HCT116 (cell line): Measurements from ENCODE around the gene EEA1.

- RRBS, result no CpG with 5 or more reads among the region's 4 CpGs
These were observed 241.2 kb upstream of the ATP2B1 start for GRCh38 chr12:89949662-89950350.

DNA sequence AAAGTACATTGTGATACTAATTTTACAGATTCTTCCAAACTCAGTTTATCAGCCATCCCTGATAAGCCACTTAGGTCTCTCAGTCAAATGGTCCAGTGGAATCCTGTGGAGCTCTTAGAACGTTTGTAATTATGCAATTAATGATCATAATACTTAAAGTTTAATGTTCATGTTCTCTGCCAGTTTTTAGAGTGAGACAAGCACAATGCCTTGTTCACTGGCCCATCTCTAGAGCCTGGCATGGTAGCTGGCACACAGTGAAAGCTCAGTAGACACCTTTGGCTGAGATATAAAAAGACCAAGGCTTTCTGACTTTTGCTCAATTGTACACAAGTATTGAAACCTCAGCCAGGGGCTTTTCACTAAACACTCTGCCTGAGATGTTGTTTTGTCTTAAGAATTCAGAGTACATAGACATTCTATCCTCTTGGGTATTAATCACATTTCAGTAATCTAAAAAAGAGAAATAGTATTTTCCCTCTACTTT lies 241.8 kb upstream of the ATP2B1 start:
- RRBS, result no CpG with 5 or more reads among the region's 1 CpG

DNA sequence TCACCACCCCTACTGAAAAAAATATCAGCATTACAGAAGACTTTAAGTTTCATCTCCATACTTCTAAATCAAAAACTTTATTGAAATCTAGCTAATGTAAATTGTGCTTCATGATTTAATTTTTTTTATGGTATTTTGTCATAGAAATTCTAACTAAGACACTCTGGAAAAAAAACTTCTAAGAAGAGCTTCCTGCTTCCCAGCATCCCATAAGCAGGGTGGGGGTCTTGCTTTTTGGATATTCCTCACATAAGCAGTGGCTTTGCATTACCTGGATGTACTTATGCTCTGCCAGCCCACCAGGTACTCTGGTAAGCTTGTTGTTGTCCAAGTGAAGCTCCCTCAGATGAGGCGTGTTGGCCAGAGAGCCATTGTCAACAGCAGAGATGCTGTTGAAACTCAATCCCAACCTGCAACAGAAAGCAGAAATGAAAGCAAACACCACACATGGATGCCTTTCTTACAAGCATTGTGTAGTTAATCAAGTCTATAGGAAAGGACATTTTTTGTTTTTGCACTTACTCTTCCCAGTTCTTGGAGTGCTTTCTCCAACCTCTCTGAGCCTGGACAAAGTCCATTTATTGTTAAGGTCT lies 31.1 kb downstream of the DCN start:
- RRBS, result no CpG with 5 or more reads among the region's 1 CpG

GRCh38 chr12:91224290-91224880 lies 41.8 kb upstream of the DCN start:
- RRBS, result no CpG with 5 or more reads among the region's 3 CpGs

GRCh38 chr12:91871669-91872360 lies 273.8 kb downstream of the BTG1 start:
- RRBS, result no CpG with 5 or more reads among the region's 3 CpGs

GRCh38 chr12:91926757-91927200 lies 218.9 kb downstream of the BTG1 start:
- RRBS, result no CpG with 5 or more reads among the region's 2 CpGs

- RRBS, result no CpG with 5 or more reads among the region's 1 CpG
These were observed 3.5 kb downstream of the BTG1 start for GRCh38 chr12:92142245-92142385.

DNA sequence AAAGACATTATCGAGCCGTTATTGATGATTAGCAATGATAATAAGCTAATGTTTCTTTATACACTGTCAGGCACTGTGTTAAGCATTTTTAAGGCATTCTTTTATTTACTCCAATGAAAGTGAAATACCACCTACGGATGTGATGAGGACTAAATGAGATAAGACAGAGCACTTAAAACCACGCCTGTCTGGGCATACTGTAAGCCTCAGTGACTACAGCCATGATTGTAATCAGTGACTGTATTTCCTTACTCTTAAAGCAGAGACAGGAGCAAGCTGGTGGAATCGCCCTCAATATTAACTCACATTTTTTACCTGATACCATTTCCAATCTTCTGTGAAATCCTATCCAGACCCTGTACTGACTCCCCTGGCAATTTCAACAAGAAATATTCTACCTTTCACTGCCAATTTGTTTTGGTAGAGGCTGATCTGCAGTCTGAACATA lies 195.3 kb upstream of the BTG1 start:
- RRBS, result no CpG with 5 or more reads among the region's 5 CpGs

DNA sequence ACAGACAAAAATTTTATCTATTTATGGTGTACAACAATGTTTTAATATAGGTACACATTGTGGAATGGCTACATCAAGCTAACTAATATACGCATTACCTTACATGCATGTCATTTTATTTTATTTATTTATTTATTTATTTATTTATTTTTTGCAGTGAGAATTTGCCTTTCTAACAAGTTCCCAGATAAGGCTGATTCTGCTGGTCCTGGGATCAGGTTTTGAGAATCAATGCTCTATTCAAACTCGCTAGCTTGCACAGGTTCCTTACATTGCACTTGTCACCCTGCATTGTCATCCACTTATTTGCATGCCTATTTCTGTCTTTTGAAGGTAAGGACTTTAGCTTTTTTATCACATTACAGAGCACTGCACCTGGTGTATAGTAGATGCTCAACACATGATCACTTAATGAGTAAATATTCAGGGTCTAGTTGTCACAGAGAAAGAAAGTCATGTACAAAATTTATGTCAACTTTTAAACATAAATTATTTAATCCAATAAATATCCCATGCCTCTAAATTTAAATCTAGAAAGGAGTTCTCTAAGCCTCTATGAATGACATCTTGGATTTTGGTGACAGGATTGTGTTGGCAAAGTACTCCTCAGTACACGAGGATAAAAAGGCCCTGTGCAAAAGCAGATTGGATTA lies 219.7 kb upstream of the BTG1 start:
- RRBS, result no CpG with 5 or more reads among the region's 3 CpGs

DNA sequence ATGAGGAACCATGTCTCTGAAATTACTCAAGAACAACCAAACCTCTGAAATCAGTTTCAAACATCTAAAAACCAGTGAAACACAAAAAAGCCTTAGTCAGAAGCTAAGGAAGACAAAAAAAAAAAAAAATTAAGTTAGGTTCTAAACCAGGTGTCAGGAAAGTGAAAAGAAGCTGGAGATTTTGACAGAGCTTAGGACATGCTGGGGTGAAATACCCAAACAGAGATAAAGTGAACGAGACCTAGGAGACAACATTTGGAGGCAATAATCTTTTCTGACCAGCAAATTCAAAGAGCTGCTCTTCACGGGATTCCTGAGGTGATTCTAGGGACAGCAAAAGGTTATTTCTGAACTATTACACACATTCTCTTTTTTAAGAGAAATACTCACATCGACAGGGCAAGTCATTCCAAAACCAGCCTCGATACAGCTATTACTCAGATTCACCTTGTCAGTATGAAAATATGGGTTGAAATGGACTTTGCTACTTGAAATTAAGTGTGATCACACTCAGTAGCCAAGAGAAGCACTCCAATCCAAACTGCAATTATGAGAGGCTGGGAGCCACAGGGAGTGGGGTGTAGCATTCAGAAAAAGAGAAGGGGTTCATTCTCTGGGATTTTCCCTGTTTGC lies 200.0 kb upstream of the PLEKHG7 start:
- RRBS, result no CpG with 5 or more reads among the region's 4 CpGs

DNA sequence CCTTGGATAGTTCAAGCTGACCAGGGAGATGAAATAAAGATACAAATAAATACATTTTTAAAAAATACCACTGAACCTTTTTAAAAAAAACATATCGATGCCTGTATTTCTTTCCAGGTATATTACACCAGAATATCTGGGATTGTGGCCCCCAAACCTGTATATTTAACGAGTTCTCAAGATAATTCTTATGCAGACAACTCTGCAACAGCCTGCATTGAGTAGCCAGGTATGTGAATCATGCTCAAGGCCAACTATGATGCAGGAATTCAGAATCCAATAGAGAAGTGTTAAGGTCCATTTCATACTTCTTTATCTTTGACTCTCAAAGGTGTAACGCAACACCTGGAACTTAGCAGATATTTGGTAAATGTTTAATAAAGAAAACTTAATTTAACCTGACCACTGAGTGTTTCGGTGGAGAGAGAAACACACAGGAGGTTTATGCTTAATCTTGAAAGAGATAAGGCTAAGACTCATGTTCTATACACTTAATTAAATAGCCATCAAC lies 156.6 kb upstream of the PLEKHG7 start:
- RRBS, result no CpG with 5 or more reads among the region's 4 CpGs

- RRBS, result no CpG with 5 or more reads among the region's 5 CpGs
These were observed 141.3 kb upstream of the PLEKHG7 start for GRCh38 chr12:92561371-92562027.

DNA sequence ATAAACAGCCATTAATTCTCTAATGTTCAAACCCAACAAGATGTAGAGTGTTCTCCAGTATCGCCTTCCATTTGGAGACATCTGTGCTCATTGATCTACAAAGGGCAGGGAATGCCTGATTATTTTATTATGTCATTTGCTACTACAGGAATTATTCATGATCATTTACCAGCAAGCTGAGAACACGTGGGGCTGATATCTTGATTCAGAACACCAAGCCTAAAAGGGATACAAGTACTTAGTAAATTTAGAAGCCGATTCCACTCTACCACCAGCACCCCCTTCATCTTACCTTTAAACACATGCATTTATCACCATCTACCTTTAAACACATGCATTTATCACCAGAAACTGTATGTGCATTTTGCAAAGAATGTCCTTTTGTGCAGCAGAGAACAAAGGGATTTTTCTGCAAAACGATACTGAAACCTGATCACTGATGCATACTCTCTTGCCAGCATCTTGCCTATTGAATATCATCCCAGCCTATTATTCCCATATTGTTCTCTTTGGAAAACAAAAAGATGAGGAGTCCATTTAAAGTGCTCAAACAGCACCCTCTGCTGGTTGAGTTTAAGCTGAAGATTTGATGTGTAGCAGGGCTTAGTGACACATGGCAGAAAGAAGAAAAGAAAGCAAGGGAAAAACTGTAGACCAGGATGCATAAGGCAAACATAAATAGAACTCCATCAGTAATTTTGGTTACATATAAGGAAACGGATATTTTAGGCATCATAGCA lies 132.6 kb upstream of the PLEKHG7 start:
- RRBS, result no CpG with 5 or more reads among the region's 5 CpGs

GRCh38 chr12:92778940-92779695 lies 76.3 kb downstream of the PLEKHG7 start:
- RRBS, result no CpG with 5 or more reads among the region's 4 CpGs

GRCh38 chr12:92928400-92929401 lies at the start of gene EEA1:
Gene EEA1, minus strand, starts transcription at chr12:92929295.
- RRBS, result 1% methylated on average over 64 of the region's 107 CpGs

DNA sequence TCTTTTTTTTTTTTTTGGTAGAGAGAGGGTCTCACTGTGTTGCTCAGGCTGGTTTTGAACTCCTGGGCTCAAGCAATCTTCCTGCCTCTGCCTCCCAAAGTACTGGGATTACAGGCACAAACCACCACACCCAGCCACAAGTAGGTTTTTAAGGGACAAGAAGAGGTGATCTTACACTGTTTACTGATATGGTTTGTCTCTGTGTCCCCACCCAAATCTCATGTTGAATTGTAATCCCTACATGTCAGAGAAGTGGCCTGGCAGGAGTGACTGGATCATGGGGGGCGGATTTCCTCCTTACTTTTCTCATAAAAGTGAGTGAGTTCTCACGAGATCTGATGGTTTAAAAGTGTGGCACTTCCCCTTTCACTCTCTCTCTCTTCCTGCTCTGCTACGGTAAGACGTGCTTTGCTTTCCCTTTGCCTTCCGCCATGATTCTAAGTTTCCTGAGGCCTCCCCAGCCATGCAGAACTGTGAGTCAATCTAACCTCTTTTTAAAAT lies 11.9 kb upstream of the EEA1 start:
- RRBS, result no CpG with 5 or more reads among the region's 5 CpGs

- RRBS, result no CpG with 5 or more reads among the region's 9 CpGs
These were observed 132.7 kb upstream of the EEA1 start for GRCh38 chr12:93061613-93062424.

DNA sequence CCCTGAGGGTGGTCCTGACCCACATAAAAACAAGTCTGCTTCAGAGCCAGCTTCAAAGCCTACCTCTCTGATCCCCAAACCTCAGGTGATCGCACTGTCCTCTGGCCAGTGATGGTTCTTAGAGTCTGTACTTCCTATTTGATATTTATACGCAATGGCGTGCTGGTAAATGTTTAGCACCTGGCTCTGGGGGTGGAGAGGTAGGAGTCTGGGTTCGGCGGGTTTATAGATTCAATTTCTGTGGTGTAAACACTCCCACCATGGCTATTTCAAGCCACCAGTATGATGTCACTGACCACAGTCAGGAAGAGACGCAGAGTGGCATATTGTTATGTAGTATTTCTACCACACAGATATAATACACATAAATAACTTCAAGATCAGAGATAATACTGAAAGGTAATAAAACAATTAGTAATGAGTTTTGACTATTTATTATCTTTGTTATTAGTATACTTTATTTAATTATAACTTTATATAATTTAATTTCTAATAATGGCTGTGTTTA lies 166.3 kb upstream of the EEA1 start:
- RRBS, result no CpG with 5 or more reads among the region's 6 CpGs

DNA sequence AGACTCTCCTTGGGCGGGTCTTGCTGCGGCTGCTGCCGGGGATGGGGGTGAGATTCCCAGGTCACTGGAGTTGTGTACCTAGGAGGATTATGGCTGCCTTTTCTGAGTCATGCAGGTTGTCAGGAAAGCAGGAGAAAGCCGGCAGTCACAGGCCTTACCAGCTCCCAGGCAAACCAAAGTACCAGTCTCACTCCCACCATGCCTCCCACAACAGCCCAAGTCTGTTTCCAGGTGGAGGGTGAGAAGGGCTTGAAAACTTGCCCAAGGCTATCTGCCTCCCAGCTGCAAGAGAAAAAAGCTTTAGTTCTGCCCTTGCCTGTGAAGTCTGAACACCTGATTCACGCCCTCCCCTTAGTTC lies 162.9 kb upstream of the NUDT4 start:
- RRBS, result no CpG with 5 or more reads among the region's 5 CpGs

- RRBS, result no CpG with 5 or more reads among the region's 4 CpGs
These were observed 16.1 kb upstream of the NUDT4 start for GRCh38 chr12:93361533-93362052.